SJSA1 (cell line): ENCODE measurements around a stretch of chr10.

GRCh38 chr10:86733153-86733888 lies 23.1 kb upstream of the BMPR1A start:
- RAMPAGE, long total RNA, result no peak

GRCh38 chr10:86740804-86741003 lies 15.7 kb upstream of the BMPR1A start:
- RAMPAGE, long total RNA, result no peak

- RAMPAGE, long total RNA, result no peak
These were observed 1.4 kb downstream of the ADIRF start for GRCh38 chr10:86969712-86970076.

DNA sequence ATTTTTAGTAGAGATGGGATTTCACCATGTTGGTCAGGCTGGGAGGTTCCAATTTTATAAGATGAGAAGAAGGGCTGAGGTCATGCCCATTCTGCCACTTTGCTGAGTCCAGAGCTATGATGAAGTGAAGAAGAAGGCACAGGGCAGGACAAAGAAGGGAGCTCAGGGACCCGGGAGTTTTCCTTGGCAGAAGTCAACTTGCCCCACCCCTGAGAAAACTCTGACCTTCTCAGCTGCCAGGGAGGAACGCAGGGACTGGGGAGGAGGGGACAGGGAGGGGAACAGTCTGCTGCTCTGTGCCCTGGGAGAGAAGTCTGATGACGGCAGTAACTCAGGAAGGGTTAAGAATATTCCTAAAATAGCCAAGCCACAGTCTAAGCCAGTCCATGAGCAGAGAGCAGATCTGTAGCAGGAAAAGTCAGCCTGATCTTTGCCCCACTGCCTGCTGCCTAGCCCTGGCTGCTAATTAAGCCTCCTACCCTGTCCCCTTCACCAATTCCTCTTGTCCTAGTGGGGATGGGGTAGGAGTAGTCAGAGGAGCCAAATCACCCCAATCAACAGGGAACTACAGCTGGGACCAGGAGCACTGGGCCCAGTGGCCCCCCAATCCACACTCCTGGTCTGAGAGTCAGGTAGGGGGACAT lies 11.8 kb downstream of the ADIRF start:
- RAMPAGE, long total RNA, result no peak

- RAMPAGE, long total RNA, result no peak
These were observed 31.2 kb downstream of the FAM25A start for GRCh38 chr10:87051060-87051829.

DNA sequence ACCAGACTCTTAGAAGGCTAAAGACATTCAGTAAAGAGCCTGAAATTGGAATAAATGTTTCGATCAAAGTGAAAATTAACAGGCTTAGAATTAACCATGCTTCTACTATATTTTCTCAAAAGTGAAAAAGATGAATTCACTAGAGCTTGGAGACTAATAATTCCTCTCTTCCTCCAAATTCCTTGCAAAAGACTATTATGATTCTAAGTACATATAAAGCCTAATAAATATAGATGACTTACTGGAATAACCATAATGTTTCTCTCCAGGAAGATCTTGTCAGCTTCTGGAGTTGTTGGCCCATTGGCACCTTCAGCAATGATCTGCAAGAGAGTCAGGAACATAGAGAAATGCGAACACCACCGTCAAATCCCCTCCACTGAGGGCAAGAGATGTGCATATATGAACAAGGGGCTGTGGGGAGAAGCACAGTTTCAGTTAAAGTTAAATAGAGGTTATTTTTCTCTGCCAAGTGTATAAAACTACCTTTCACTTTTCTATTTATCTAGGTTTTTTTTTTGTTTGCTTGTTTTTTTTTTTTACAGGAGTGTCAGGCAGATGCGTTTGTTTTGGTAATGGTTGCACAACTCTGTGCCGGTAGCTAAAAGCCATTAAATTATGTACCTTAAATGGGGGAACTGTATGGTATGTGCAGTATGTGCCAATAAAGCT lies 34.6 kb downstream of the GLUD1 start:
- RAMPAGE, long total RNA, result no peak

DNA sequence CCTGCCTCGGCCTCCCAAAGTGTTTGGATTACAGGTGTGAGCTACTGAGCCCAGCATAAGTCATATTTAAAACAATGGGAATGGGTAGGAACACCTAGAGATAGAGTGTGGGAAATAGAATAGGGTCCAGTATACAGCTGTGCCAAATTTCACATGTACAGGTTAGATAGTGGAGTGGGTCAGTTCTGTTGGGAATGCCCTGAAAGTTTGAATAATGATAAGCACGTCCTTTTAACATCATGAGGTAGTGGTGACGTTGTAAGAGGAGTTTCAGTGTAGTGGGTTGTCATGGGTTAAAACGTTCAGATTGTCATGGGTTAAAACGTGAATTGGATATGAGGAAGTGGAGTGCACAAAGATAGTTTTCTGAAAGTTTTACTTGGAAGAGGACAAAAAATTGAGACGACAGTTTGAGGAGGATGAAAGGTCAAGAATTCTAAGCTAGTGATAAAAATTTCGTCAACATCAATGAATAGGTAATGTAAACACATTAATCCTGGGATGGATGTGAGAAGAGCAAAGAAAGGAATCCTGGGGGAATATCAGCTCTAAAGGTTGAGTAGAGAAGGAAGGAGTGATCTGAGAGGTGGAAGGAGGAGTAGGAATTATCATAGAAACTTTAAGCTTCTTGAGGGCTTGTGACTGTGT lies 20.4 kb downstream of the SHLD2 start:
- RAMPAGE, long total RNA, result no peak

DNA sequence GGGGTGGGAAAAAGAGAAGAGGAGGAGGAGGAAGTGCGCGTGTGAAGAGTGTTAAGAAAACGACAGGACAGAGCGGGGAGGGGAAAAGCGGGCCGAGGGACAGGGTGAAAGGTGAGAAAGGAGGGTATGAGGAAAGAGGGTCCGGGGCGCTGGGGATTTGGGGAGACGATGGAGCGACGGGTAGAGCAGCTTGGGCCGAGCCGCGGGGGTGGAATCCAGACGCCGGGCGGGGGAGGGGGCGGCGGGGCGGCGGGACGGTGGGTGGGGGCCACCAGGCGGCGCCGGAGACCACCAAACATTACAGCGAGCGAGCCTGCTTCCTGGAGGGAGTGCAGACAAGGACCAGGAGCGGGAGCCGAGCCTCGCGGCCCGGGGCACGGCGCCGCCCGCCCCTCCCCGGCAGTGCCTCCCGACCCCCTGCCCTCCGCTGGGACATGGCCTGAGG lies 15.9 kb upstream of the NUTM2D start:
- RAMPAGE, long total RNA, result no peak

GRCh38 chr10:87578620-87579452 lies 74.1 kb downstream of the MINPP1 start:
- RAMPAGE, long total RNA, result no peak

DNA sequence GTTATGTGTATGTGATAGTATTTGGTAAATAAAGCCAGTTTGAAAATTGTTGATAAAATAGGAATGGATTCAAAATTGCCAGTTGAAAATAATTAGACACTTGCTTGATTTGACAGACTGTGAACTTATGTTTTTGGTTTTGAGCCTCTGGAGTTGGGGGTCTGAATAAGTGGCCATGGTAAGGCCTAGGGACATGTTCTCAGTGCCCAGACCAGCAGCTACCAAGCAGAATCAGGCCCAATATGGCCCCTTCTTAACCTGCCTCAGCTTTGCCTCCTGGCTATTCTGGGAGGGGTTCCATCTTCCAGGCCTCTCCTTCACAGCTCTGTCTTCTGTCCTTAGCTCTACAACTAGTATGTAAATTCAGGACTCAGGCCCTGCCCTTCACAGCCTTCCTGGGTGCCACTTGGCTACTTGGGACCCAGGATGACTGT lies 33.4 kb upstream of the PAPSS2 start:
- RAMPAGE, long total RNA, result no peak

GRCh38 chr10:87716306-87716779 lies 56.7 kb downstream of the PAPSS2 start:
- RAMPAGE, long total RNA, result no peak

DNA sequence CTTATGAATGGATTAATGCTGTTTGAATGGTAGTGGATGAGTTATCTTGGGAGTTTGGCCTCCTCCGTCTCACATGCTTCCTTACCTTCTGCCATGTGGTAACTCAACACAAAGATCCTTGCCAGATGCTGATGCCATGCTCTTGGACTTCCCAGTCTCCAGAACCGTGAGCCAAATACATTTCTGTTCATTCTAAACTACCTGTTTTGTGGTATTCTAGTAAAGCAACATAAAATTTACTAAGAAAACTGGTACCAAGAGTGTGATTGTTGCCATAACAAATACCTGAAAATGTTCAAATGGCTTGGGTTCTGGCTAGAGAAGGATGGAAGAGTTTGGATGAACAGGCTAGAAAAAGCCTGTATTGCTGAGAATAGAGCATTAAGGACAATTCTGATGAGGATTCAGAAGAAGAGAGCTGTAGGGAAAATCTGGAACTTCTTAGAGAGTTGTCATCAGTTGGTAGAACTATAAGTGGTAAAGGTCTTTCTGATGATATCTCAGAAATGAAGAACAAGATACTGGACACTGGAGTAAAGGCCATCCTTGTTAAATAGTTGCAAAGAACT lies 23.4 kb downstream of the PTEN start:
- RAMPAGE, long total RNA, result no peak

- RAMPAGE, long total RNA, result no peak
These were observed 88.7 kb downstream of the PTEN start for GRCh38 chr10:87951903-87952793.

- RAMPAGE, long total RNA, result no peak
These were observed 102.3 kb downstream of the PTEN start for GRCh38 chr10:87965510-87966300.

GRCh38 chr10:88243691-88244635 lies 339.2 kb downstream of the RNLS start:
- RAMPAGE, long total RNA, result no peak

- RAMPAGE, long total RNA, result no peak
These were observed 107.6 kb downstream of the RNLS start for GRCh38 chr10:88475509-88475894.

GRCh38 chr10:88728362-88729004 lies 22.4 kb downstream of the LIPK start:
- RAMPAGE, long total RNA, result no peak

- RAMPAGE, long total RNA, result no peak
These were observed 2.7 kb upstream of the LIPN start for GRCh38 chr10:88757032-88757560.

DNA sequence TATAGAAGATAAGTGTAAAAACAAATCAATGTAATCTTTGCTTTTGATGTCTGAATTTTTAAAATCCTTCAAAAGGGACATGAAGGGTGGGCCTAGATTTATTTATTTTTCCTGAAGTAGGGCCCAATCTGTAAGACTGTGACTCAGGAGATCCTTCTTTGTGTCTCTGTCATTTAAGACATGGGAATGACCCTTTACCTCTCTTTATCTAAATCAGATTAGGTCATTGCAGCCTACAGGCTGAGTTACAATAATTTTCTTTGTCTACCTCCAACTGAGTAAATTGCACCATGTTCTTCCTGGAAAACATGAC lies 16.1 kb downstream of the STAMBPL1 start:
- RAMPAGE, long total RNA, result no peak

- RAMPAGE, long total RNA, result no peak
These were observed 21.6 kb downstream of the STAMBPL1 start for GRCh38 chr10:88901497-88902254.